SK-N-DZ (cell line): ENCODE measurements around the genes GRK3 and TFIP11.

DNA sequence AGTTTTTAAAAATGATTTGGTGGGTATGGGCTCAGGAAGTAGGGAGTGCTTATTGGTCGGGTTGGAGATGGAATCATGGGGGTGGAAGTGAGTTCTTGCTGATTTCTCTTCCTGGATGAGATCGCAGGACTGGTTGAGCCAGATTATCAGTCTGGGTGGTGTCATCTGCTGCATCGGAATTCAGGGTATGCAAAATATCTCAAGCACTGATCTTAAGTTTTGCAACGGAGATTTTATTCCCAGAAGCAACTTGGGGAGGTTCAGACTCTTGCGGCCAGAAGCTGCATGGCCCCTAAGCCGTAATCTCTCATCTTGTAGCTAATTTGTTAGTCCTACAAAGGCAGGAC is 1.2 kb upstream of the PIWIL3 start:
RAMPAGE:
- cytosol, long total RNA = no peak
- nucleus, long total RNA = no peak

DNA sequence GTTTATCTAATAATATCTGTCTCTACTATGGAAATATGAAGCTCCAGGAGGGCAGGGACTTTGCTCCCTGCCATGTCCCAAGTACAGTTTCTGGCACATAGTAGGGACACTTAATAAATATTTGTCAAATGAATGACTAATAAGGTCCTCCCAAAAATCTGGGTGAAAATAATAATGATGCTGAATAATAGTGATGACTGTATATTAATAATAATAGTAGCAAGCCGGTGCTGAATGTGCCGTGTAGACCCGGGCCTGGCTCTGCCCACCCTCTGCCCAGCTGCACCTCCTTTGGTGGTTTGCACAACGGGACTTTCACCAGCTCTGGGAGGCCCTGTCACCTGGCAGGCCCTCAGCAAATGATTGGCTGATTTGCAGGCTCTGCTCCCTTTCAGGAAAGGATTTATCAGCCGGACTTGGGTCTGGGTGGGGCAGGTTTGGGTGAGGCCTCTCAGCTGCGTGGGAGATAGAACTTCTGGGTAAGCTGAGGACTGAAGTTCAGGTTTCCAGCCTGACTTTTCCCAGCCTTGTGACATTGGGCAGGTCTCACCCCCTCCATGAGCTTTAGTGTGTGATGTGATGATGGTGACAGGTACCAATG is 21.3 kb downstream of the KIAA1671 start:
RAMPAGE:
- cytosol, long total RNA = no peak
- nucleus, long total RNA = no peak

RAMPAGE:
- cytosol, long total RNA = no peak
- nucleus, long total RNA = no peak
These were observed 76.6 kb downstream of the KIAA1671 start for GRCh38 chr22:25028873-25029736.

GRCh38 chr22:25096385-25096727 is 103.3 kb upstream of the CRYBB3 start:
RAMPAGE:
- cytosol, long total RNA = no peak
- nucleus, long total RNA = no peak

DNA sequence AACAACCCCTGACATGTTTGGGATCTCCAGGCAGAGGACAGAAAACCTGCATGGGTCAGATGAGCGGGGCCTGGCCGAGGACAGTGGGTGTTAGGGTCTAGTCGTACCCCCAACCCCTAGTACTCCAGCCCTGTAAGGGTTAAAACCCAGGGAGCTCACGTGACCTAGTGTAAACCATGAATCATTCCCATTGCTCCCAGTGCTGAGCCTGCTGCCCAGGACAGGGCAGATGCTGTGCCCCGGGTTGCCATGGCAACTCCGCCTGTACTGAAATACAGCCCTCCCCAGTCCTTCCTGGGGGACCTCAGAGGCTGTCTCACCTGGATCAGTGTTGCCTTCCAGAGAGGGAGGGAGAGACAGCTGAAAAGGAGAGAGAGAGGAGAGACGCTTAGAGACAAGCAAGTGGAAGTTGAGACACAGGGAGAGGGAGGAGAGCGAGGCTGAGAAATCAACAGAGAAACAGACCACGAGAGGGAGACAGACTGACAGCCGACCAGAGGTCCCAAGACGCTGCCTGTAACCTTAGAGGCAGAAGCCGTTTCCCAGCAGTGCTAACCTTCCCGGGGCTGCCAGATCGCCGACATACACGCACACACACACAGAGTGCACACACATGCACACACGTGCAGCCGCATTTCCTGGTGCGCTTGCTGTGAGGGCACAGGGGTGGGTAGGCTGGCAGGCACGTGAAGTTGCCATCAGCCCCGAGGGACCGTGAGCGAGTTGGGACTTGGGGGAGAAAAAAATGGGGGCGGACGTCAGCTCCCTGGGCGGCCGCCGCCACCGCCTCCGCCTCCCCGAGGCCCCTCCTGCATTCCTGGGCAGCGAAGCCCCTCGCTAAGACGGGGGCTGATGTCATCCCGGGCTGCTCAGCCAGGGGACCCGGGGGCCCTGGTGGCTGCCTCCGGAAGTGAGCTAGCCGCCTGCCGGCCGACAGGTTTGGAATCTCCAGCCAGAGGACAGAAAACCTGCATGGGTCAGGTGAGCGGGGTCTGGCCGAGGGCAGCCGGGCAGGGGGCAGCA is 88.7 kb upstream of the CRYBB3 start:
RAMPAGE:
- cytosol, long total RNA = no peak
- nucleus, long total RNA = no peak

DNA sequence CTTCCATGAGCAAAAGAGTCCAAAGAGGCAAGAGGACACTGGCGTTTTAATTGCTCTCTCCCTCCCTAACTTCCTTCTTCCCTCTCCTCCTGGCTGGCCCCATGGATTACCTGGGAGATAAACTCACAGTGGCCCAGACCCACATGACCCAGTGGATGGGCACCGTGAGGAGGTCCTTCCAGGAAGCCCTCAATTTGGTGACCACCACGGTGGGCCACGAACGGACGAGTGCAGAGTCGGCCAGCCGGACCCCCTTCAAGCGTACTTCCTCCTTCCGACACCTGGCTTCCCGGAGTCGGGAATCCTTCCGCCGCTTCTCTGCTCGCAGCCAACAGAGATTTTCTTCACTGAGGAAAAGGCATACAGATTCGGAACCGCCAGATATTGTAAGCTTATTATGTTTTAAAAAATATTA is 87.6 kb upstream of the CRYBB3 start:
RAMPAGE:
- cytosol, long total RNA = no peak
- nucleus, long total RNA = no peak

GRCh38 chr22:25130464-25131069 is 69.1 kb upstream of the CRYBB3 start:
RAMPAGE:
- cytosol, long total RNA = no peak
- nucleus, long total RNA = no peak

GRCh38 chr22:25179021-25179682 is 20.5 kb upstream of the CRYBB3 start:
RAMPAGE:
- cytosol, long total RNA = no peak
- nucleus, long total RNA = no peak

RAMPAGE:
- cytosol, long total RNA = no peak
- nucleus, long total RNA = no peak
These were observed 124.0 kb downstream of the CRYBB2 start for GRCh38 chr22:25343210-25344041.

DNA sequence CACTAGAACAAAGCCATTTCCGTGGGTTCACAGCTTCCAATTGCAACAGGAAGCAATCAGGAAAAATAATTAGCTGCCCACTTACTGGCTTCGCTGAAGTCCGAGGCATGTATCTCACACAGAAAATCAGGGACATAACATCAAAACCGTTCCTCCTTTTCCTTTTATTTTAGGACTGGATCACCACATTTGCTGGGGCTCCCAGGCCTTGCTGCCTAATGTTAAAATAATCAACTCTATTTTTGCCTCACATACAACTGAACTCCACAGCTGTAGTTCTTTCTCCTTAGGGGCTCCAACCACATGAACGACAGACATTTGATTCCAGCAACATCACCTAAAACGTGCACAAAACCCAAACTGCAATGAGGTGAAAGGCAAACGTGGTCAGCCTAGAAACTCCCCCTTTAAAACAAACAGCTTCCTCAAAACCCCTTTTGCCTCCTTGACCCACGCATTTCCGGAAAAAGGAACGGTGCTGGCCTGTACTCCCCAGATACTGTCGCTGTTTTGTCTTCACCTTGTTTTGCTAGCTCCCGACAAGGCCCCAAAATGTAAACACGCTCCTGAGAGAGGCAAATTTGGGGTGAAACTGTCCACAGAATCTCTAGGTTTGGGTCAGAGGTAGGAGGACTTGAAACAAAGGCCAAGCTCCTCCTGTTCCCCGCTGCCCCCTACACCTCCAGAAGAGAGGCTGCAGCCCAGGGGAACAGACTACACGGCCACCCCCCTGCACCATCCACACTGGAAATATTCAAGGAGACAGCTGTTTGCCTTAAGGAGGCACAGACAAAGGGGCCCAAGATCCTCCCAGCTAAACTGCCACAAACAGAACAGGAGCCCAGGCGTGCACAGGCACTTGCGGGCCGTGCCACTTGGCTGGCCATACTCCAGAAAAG is 160.8 kb upstream of the GRK3 start:
RAMPAGE:
- cytosol, long total RNA = no peak
- nucleus, long total RNA = no peak

DNA sequence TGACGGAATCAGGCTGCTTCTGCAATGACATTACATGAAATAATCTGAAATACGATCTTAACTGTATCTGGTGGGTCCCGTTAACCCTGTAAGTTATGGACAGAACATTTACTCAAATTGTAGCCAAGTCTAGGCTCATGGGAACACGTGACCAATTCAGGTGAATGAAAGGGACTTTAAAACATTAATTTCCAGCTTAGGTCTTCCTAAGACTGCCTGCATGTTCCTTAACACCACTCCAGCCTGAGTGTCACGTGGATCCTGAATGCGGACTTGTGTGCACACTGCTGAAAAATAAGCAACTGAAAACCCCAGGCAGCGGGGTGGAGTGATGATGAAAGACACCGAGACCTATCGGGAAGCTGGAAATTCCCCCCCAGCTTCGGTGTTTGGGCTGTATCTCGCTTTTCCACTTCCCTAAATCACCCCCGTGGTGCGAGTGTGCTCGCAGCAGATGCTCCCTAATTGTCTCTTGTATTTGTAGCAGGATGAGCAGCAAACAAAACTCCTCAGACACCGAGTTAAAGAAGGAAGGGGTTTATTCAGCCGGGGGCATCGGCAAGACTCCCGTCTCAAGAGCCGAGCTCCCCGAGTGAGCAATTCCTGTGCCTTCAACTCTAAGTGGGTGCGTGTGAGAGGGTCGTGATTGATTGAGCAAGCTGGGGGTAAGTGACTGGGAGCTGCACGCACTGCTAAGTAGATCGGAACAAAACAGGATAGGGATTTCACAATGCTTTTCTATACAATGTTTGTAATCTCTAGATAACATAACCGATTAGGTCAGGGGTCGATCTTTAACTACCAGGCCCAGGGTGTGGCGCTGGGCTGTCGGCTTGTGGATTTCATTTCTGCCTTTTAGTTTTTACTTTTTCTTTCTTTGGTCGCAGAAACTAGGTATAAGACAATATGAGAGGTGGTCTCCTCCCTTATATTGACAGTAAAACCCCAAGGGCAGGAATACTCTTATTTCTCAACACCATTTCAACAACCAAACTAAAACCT is 144.8 kb upstream of the GRK3 start:
RAMPAGE:
- cytosol, long total RNA = no peak
- nucleus, long total RNA = no peak

GRCh38 chr22:25420541-25421102 is 143.9 kb upstream of the GRK3 start:
RAMPAGE:
- cytosol, long total RNA = no peak
- nucleus, long total RNA = no peak

RAMPAGE:
- cytosol, long total RNA = start-site peak on the minus strand at chr22:25447965-25447984, 74 and 50 reads in 2 replicates; start-site peak on the plus strand at chr22:25448091-25448153, 229 and 529 reads in 2 replicates
- nucleus, long total RNA = start-site peak on the plus strand at chr22:25448084-25448106, 298 and 97 reads in 2 replicates
These were observed 116.6 kb upstream of the GRK3 start for GRCh38 chr22:25447692-25448369.

RAMPAGE:
- cytosol, long total RNA = start-site peak on the minus strand at chr22:25564492-25564588, 20 and 12 reads in 2 replicates
- nucleus, long total RNA = start-site peak on the minus strand at chr22:25564486-25564550, 25 and 13 reads in 2 replicates; start-site peak on the plus strand at chr22:25564959-25565085, 142 and 45 reads in 2 replicates
These were observed at the start of gene GRK3 for GRCh38 chr22:25564252-25565347. GRK3 (plus strand) TSS chr22:25564675.

GRCh38 chr22:25753010-25753813 is 11.2 kb downstream of the MYO18B start:
RAMPAGE:
- cytosol, long total RNA = no peak
- nucleus, long total RNA = no peak

RAMPAGE:
- cytosol, long total RNA = no peak
- nucleus, long total RNA = no peak
These were observed 159.0 kb downstream of the MYO18B start for GRCh38 chr22:25900954-25901443.

DNA sequence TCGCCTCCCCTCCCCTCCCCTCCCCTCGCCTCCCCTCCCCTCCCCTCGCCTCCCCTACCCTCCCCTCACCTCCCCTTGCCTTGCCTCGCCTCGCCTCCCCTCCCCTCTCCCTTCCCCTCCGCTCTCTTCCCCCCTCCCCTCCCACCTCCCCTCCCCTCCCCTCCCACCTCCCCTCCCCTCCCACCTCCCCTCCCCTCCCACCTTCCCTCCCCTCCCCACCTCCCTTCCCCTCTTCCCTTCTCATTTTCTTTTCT is 203.8 kb downstream of the MYO18B start:
RAMPAGE:
- cytosol, long total RNA = no peak
- nucleus, long total RNA = no peak

GRCh38 chr22:26479118-26479884 is 4.3 kb downstream of the HPS4 start:
RAMPAGE:
- cytosol, long total RNA = no peak
- nucleus, long total RNA = no peak

DNA sequence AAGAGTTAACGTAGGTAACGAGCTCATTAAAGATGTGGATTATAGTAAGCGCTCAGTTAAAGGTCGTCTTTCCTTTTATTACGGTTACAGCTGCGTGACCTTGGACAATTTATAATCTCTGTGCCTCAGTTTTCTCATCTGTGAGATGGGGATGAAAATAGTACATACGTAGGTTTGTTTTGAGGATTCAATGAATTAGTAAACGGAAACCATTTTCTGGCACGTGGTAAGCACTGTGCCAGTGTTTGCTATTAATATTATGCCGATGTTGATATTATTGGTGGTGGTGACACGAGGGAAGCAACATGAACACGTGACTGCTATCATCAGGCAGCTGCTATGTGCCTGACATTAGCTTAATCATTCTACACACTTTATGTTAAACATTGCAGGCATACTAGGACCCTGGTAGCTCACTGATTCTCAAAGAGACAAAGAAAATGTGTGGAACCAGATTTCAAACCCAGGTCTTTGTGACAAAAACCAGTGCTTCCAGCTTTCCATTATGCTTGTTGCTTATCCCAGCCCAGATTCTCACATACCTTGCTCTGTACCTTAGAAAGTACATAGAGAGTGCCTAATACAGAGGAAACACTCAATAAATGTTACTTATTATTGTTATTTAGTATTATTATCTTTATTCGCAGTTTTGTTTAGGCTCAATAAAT is 670 bp downstream of the SRRD start:
RAMPAGE:
- cytosol, long total RNA = no peak
- nucleus, long total RNA = no peak

DNA sequence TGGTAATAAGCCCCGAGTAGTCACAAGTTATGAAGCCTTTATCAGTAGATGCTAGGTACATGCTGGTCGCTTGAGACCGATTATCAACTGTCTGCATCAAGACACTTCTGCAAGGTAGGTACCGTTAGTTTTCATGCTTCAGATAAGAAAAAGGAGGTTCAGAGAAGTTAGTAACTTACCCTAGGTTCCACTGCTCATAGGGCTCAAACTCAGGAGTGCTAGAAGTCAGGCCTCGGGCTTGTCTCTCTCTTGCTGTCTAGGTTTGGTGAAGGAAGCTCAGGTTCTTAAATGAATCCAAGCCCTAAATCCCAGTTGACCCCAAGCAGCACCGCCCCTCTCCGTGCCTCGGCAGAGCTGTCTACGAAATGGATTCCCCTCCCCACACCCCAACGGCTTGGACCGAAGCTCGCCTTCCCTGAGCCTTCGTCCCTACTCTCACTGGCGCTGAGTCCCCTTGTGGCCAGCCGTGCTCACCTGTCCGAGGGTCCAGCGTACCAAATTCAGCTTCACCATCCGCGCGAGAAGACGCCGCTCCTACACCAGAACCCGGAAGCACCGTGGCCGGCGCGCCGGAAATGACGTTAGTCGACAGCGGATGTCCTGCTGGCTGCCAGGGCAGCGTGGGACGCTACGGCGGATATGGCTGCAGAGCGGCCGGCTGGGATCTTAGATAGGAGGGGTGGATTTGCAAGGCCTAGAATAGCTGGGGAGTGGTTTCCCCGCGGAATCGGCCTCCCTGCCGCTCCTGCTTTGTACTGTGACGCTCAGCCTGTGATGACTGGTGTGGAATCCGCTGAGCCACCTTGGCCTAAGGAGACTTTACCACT is at the start of gene TFIP11:
TFIP11 (minus strand) TSS at position 554 of the 827 bp plus-strand sequence.
RAMPAGE:
- cytosol, long total RNA = start-site peak on the minus strand centred at position 496 of the sequence, 118 bp wide, 423 and 492 reads in 2 replicates; start-site peak on the plus strand centred at position 623 of the sequence, 21 bp wide, 138 and 70 reads in 2 replicates
- nucleus, long total RNA = start-site peak on the minus strand centred at position 496 of the sequence, 81 bp wide, 94 and 22 reads in 2 replicates; start-site peak on the plus strand centred at position 616 of the sequence, 36 bp wide, 99 and 37 reads in 2 replicates